ENCODE data around the genes TXNDC16, GMFB and SAMD4A.

DNA sequence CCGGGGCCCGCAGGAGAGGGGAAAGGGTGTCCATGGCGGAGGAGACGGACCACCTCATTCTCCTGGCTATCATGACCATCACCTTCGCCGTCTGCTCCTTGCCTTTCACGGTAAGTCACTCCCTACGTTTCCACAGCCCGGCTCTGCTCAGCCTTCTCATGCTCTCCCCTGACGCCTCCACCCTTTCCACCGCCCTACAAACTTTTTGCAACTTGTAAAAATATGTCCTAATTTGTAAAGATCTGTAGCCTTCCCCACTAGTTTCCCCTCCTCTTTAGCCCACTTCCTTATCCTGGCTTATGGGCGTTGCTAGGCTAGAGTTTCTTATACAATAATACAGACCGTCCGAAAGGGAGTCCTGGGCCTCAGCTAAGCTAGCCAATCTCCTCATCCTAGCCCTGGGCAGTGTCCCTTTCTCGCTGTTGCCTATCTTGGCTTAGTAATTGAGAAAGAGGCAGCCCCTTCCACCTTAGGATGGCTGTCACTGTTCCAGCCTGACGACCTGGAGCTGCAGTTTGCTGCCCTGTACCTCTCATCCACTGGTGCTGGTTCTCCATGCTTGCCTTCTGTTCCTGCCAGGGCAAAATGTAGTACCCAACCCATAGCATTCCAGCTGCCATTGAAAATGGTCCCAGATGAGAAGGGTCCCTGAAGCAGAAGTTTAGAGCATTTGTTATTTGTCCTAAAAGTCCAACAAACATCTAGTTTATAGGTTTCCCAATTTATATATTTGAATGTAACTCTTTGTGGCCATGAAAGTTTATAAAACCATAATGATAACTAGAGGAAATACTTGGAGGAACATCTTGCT is 1.4 kb downstream of the PTGER2 start:
- PRO-cap, 5 experiments: peak in 3 of 5 experiments; most common plus-strand start position 339 of the sequence (in 1); most common minus-strand start position 207 of the sequence (in 2)
- RAMPAGE, long total RNA, 2 experiments: no peak in any of the 2 experiments
- RRBS: no CpG with 5 or more reads among the region's 16 CpGs

DNA sequence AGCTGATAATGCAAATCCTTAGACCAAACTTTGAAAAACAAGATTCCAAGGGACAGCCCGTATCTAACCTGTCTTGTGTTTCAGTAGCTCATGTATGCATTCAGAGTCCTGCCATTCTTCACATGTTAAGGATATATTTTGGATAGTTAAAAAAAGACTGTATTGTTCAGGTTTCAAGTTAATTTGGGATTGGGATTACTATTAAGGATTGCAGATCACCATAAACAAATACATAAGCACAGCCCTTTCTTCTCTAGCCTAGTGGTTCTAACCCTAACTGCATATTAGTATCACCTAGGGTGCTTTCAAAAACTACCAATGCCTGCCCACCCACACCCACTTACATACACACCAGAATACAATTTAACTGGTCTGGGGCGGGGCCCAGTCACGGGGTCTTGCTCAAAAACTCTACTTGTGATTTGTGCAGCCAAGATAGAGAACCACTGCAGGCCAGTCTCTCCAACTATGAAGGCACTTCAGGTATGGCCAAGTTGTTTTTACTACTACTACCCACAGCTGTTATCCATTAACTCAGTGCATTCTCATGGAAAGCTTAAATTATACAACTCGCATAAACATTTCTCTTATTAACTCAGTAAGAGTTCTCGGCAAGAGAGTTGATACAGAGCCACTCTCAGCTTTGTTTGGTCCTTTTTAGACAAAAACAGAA is 85.6 kb downstream of the PTGER2 start:
- PRO-cap, 5 experiments: no peak in any of the 5 experiments
- RAMPAGE, long total RNA, 2 experiments: no peak in any of the 2 experiments
- RRBS: no CpG with 5 or more reads among the region's 5 CpGs

DNA sequence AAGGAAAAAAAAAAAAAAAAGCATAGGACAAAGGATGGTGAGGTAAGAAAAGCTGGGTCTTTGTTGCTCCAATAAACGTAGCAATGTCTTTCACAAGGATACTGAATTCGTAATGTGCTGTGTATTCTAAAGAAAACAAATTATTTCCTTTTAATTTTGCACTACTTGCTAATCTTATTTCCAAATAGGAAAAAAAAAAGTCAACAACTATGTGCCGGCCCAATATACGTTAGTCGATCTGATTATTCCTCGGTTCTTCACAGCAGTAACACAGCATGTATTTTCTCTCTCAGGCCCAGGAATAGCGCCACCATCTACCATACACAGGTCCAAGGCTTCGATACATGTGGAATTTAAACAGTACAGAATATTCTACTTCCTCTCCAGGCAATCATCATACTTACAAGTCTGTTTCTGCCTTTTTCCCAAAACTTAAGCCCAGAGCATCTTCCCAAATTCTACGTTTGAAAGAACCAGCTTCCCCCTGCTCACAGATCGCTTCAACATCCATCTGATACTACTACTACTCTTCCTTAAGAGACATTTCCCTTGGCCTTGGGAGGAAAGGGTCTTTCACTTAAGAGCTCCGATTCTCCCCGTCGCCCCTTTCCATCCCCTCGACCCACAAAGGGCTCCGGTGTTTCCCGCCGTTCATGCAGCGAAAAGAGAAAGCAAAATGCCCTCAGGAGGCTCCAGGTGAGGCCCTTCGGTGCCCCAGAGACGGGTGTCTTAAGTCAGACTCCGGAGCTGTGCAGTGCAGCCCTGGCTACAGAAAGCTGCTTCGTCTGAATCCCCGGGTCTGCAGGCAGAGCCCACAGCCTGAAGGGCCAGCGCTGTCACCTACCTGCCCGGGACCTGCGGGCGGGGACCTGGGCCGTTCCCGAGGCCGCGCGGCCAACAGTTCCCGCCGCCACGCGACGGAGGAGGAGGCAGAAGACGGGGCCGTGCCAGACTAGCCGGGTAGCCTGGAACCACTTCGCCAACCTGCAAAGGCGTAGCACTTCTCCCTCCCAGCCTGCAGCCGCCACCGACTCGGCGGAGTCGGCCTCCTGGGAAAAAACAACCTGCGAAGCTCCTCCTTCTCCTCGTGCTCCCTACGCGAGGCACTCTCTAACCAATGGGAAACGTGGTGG is at the start of gene TXNDC16:
Gene TXNDC16 (minus strand): TSS at position 1,034 of the 1,133 bp plus-strand sequence.
- PRO-cap, 5 experiments: peak in 5 of 5 experiments; most common minus-strand start position 1,029 of the sequence (in 3)
- RAMPAGE, long total RNA, 2 experiments: start-site peak on the minus strand in 1 of 2 experiments, centred at position 1,032 of the sequence, 91 reads per replicate
- RRBS: 2% methylated on average over 17 of the region's 52 CpGs

- PRO-cap, 5 experiments: no peak in any of the 5 experiments
- RAMPAGE, long total RNA, 2 experiments: no peak in any of the 2 experiments
- RRBS: no CpG with 5 or more reads among the region's 2 CpGs
These were observed 53.6 kb downstream of the ERO1A start for GRCh38 chr14:52641618-52642290.

DNA sequence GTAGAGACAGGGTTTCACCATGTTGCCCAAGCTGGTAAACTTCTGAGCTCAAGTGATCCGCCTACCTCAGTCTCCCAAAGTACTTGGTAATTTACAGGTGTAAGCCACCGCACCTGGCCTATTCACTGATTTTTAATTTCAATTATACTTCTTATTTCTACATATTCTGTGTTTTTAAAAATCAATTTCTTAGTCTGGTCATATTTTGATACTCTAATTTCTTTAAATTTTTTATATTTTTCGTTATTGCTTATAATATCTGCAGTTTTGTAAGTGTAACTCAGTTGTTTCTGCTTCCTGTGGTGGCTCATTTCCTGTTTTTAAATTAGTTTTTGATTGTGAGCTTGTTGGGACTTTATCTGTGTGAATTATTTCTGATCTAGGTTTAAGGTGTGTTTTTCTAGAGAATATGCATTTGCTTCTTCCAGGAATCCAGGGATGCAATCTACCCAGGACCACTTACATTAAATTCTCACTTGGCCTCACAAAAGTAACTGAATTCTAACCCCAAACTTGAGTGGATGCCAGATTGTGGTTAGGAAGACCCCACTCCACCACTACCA is 11.7 kb downstream of the STYX start:
- PRO-cap, 5 experiments: no peak in any of the 5 experiments
- RAMPAGE, long total RNA, 2 experiments: no peak in any of the 2 experiments
- RRBS: no CpG with 5 or more reads among the region's 3 CpGs

- PRO-cap, 5 experiments: peak in 5 of 5 experiments; most common minus-strand start chr14:52951818 (in 5)
- RAMPAGE, long total RNA, 2 experiments: no peak in any of the 2 experiments
- RRBS: no CpG with 5 or more reads among the region's 16 CpGs
These were observed 703 bp upstream of the FERMT2 start for GRCh38 chr14:52951509-52951997.

DNA sequence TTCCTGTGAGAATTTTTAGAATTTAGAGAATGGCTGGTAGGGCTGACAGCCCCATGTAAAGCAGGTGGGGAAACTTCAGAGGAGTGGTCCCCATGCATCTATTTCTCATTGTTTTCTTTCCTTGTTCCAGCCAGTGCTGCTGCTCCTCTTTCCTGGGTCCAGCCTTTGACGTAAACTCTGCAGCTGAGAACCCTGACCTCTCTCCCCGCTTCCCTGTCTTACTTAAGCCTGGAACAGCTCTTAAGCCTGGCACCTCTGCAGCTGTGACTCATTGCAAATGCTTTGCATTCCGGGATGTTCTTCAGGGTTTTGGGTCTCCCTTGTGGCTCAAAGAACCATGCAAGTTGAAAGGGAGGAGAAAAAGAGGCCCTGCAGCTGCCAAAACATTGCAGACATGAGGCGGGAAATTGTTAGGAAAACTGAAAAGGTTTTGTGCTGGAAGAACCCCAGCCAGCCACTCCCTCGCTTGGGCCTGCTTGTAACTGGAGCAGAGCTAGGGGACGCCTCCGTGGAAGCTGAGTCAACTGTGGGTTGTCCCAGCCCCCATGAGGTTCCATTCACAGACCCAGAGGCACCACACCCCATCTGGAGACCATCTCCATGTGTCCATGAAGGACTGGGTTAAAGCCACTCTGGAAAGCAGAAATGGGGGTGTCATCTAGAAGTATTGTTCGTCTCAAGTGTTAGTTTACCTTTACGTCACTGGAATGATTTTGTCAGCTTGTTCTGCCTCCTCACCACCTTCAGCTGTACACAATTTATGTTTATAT is 60.2 kb upstream of the FERMT2 start:
- PRO-cap, 5 experiments: no peak in any of the 5 experiments
- RAMPAGE, long total RNA, 2 experiments: no peak in any of the 2 experiments
- RRBS: no CpG with 5 or more reads among the region's 9 CpGs

DNA sequence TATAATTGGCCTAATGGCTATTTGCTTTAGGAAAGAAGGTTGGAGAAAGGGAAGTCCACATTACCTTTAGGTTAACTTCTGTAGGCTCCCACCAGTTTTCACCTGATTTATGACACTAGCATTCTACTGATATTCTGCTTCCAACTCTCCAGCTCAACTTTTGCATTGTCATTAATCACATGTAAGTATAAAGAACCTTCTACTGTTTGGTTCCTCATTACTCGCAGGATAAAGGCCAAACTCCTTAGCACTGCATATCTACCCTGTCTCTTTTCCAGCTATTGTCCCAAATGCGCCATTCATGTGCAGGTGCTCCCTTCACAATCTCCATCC is 3.4 kb downstream of the DDHD1 start:
- PRO-cap, 5 experiments: no peak in any of the 5 experiments
- RAMPAGE, long total RNA, 2 experiments: no peak in any of the 2 experiments
- RRBS: no CpG with 5 or more reads among the region's 2 CpGs

DNA sequence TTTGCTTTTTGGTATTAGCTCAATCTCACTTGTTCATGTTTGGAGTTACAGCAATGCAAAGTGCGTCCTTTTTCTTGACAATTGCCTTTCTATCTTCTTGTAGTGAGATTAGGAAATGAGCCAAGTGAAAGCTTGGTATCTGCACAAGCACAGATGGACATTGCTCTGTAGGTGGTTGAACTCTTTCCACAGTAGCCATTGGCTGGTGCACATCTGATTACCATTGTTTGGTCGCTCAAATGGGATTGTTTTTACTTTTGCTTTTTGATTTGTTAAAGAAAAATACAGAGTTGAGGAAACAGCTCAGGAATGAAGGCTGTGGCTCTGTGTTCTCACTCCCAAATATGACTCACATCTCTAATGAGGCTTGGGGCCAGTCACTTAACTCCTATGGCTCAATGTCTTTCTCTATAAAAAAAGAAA is 241.3 kb downstream of the BMP4 start:
- PRO-cap, 5 experiments: peak in 1 of 5 experiments; most common plus-strand start position 354 of the sequence (in 1)
- RAMPAGE, long total RNA, 2 experiments: no peak in any of the 2 experiments
- RRBS: no CpG with 5 or more reads among the region's 2 CpGs

- PRO-cap, 5 experiments: peak in 5 of 5 experiments; most common plus-strand start chr14:53953608 (in 5); most common minus-strand start chr14:53953395 (in 5)
- RAMPAGE, long total RNA, 2 experiments: start-site peak on the minus strand in 2 of 2 experiments, at chr14:53953377-53953484 at its widest, 12 to 22 reads per replicate
- RRBS: 2% methylated on average over 20 of the region's 59 CpGs
These were observed 3.5 kb downstream of the BMP4 start for GRCh38 chr14:53952965-53953714.

- PRO-cap, 5 experiments: no peak in any of the 5 experiments
- RAMPAGE, long total RNA, 2 experiments: no peak in any of the 2 experiments
- RRBS: no CpG with 5 or more reads among the region's 2 CpGs
These were observed 17.0 kb downstream of the CNIH1 start for GRCh38 chr14:54424130-54424657.

- PRO-cap, 5 experiments: peak in 5 of 5 experiments; most common plus-strand start chr14:54489168 (in 1); most common minus-strand start chr14:54488974 (in 5)
- RAMPAGE, long total RNA, 2 experiments: start-site peak on the minus strand in 2 of 2 experiments, at chr14:54488848-54489035 at its widest, 467 to 1,438 reads per replicate
- RRBS: 1% methylated on average over 18 of the region's 62 CpGs
These were observed at the start of gene GMFB for GRCh38 chr14:54488332-54489409. Gene GMFB (minus strand): TSS chr14:54488980.

DNA sequence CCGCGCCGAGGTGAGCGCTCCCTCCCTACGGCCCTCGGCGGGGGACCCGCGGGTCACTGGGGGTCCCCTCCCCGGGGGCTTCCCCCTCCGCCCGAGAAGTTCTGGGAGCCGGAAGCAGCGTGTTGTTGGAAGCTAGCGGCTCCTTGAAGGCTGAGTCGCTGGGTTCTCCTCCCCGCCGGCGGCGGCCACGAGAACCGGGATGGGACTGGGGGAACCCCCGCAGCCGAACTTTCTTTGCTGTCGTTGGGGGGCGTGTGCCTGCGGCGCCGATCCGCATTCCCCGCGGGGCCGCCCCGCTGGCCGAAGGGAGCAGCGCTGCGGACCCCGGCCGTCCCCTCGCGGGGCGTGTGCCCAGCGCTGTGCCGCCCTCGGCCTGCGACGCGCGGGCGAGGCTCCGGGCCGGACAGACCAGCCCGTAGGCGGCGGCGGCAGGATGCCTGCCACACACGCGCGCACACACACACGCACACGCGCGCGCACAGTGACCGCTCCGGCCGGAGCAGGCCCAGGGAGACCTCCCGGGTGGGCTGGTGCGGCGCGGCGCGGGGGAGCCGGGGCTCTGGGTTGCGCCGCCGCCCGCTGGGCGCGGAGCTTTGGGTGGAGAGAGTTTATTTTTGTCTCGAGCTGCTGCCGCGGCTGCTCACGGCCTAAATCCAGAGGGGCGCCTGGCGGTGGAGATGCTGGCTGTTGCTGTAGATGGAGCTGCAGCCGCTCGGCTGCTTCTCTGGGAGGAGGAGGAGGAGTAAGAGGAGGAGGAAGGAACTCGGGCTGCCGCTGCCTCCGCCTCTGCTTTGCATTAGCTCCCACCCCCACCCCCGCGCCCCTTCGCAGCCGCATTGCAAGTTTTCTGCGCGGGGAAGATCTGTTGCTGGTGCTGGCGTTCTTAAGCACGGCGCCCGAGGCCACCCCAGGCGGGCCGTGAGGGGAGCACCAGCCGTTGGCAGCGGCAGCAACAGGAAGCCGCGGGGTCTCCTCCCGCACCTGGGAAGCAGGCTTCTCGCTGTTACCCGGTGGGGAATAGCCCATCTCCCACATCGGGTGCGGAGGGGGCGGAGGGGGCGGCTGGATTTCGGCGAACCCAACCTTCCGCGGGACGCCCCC is at the start of gene SAMD4A:
Gene SAMD4A (plus strand): TSS at position 828 of the 1,101 bp plus-strand sequence.
- PRO-cap, 5 experiments: peak in 5 of 5 experiments; most common plus-strand start position 841 of the sequence (in 3); most common minus-strand start position 726 of the sequence (in 5)
- RAMPAGE, long total RNA, 2 experiments: no peak in any of the 2 experiments
- RRBS: 1% methylated on average over 28 of the region's 119 CpGs

GRCh38 chr14:54576008-54577311 is 9.5 kb downstream of the SAMD4A start:
- PRO-cap, 5 experiments: no peak in any of the 5 experiments
- RAMPAGE, long total RNA, 2 experiments: no peak in any of the 2 experiments
- RRBS: no CpG with 5 or more reads among the region's 9 CpGs

- PRO-cap, 5 experiments: peak in 1 of 5 experiments; most common minus-strand start chr14:54707929 (in 1)
- RAMPAGE, long total RNA, 2 experiments: no peak in any of the 2 experiments
- RRBS: no CpG with 5 or more reads among the region's 4 CpGs
These were observed 140.8 kb downstream of the SAMD4A start for GRCh38 chr14:54707507-54708396.

DNA sequence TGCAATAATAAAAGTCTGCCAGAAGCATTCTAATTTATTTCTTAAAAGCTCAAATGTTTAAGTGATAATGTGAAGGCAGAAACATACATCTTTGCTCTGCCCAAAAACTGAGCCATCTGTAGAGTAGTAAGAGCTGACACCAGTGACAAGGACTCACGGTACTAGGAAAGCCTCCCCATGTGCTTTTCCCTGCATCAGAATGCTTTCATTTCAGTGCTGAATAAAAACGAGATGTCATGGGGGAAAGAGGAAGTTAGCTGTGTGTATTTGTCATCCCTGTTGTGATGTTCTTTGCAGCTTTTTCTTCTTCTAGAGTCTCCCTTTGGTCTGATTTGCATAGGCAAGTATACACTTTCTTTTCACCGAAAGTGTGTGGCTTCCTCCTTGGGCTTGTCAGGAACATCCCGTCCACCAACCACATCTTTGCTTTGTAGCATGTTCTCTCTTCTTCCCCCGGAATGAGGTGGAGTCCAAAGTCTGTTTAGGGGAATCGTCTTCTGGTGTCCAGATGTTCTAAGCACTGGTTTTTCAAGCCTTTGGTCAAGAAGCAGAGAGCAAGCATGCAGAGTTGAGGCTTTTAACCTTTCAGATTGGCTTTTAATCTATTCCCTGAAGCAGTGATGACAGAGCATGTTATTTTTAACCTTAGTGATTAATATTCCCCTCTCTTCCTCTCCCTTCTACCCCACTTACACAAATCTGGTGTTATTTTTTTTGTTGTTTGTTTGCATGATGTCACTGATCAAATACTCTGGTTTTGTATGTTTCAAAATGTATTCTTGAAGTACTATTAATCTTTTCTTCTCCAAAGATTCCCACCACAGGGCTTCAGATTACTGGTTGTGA is 163.3 kb downstream of the SAMD4A start:
- PRO-cap, 5 experiments: no peak in any of the 5 experiments
- RAMPAGE, long total RNA, 2 experiments: no peak in any of the 2 experiments
- RRBS: no CpG with 5 or more reads among the region's 6 CpGs

DNA sequence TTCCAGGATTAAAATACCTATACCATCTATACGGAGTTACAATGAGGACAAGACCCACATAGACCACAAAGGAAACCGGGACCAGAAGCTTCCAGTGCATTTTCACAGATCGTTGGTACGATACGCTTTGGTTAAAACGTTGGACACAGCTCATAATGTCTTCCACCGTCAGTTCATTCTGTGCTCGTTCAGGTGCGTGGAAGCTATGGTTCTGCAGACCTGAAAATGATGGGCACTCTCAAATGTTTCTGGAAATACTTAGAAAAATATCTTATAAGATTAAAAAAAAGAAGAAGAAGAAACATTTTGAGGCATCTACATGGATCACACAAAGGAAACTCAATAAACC is 59.8 kb downstream of the GCH1 start:
- PRO-cap, 5 experiments: no peak in any of the 5 experiments
- RAMPAGE, long total RNA, 2 experiments: no peak in any of the 2 experiments
- RRBS: no CpG with 5 or more reads among the region's 9 CpGs

GRCh38 chr14:54881080-54881998 is 21.3 kb downstream of the GCH1 start:
- PRO-cap, 5 experiments: no peak in any of the 5 experiments
- RAMPAGE, long total RNA, 2 experiments: no peak in any of the 2 experiments
- RRBS: no CpG with 5 or more reads among the region's 10 CpGs

- PRO-cap, 5 experiments: no peak in any of the 5 experiments
- RAMPAGE, long total RNA, 2 experiments: no peak in any of the 2 experiments
- RRBS: no CpG with 5 or more reads among the region's 9 CpGs
These were observed 1.1 kb downstream of the SOCS4 start for GRCh38 chr14:55028077-55028542.

- PRO-cap, 5 experiments: no peak in any of the 5 experiments
- RAMPAGE, long total RNA, 2 experiments: no peak in any of the 2 experiments
- RRBS: no CpG with 5 or more reads among the region's 15 CpGs
These were observed 2.7 kb downstream of the MAPK1IP1L start for GRCh38 chr14:55054124-55054548.